GM23338 (cell line): ENCODE results near the gene ZNF207.

DNA sequence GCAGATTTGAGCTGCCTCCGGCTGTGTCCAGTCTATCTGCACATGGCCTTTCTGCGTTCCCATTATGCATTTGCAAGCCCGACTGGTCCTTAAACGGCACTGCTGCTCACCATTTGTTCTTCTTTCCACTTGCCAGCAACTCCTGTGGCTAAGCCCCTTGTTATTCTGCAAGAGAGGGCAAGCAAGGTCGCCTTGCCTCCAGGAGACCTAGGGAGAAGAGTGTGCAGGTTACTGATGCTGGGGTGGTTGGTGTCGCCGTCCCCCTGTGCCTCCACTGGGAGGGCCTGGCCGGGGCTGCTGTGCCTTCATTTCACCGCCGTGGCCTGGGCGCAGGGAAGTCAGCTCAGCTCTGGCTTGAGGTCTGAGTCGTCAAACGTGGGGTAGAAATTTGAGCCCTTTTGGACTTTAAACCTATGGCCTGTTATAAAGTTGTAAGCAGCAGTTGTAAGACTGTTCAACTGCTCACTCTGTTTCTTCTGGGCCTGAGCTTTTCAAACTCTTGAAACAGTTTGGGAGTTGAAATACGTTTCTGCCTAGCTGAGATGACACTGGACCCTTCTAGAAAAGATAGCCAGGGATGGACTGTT is 12.7 kb downstream of the SLC6A4 start:
- PRO-cap, result no peak
- RAMPAGE, long total RNA, result no peak

- PRO-cap, result unidirectional peak, minus-strand start at chr17:30379728
- RAMPAGE, long total RNA, result no peak
Measured at GRCh38 chr17:30379237-30379997, 690 bp downstream of the CPD start.

- PRO-cap, result bidirectional peak, plus-strand start at chr17:30646571, minus-strand start at chr17:30646247
- RAMPAGE, long total RNA, result no peak
Measured at GRCh38 chr17:30646299-30646746, 169.1 kb downstream of the GOSR1 start.

DNA sequence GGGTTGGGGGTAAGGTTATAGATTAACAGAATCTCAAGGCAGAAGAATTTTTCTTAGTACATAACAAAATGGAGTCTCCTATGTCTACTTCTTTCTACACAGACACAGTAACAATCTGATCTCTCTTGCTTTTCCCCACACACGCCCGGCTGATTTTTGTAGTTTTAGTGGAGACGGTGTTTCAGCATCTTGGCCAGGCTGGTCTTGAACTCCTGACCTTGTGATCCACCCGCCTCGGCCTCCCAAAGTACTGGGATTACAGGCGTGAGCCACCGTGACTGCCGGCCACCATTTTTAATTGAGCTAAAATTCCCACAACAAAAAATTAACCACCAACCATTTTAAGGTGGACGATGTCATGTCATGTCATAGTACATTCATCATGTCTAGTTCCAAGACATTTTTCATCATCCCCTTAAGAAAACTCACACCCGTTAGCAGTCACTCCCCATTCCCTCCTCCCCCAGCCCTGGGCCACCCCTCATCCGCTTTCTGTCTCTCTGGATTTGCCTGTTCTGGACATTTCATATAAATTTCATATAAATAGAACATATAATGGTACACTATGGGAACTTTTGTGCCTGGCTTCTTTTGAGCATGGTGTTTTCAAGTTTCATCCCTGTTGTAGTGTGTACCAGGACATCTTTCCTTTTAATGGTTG is 123.5 kb downstream of the CRLF3 start:
- PRO-cap, result bidirectional peak, plus-strand start at position 451 of the sequence, minus-strand start at position 300 of the sequence
- RAMPAGE, long total RNA, result no peak

GRCh38 chr17:30957782-30958733 is 12.8 kb upstream of the RNF135 start:
- PRO-cap, result no peak
- RAMPAGE, long total RNA, result no peak

DNA sequence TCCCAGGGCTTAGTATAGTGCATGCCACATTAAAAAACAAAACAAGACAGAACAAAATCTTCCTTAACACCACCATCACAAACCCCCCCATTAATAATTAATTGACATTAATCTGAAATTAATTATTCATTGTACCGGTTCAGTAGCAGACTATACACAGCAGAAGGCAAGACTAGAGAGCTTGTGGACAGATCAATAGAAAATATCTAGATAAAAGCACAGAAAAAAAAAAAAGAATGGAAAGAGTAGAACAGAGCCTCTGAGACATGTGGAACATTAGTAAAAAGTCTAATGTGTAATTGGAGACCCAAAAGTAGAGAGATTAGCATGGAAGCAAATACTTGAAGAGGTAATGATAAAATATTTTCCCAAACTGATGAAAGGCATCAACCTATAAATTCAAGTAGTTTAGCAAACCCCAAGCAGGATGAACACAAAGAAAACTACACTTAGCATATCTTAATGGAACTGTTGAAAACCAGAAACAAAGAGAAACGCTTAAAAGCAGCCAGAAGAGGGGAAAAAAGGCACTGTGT is 16.3 kb downstream of the NF1 start:
- PRO-cap, result no peak
- RAMPAGE, long total RNA, result no peak

GRCh38 chr17:31128298-31128680 is 33.5 kb downstream of the NF1 start:
- PRO-cap, result no peak
- RAMPAGE, long total RNA, result no peak

- PRO-cap, result no peak
- RAMPAGE, long total RNA, result no peak
Measured at GRCh38 chr17:31226459-31226860, 70.6 kb downstream of the OMG start.

GRCh38 chr17:31375212-31375789 is 16.2 kb upstream of the RAB11FIP4 start:
- PRO-cap, result no peak
- RAMPAGE, long total RNA, result no peak

- PRO-cap, result no peak
- RAMPAGE, long total RNA, result no peak
Measured at GRCh38 chr17:31527556-31528224, 136.2 kb downstream of the RAB11FIP4 start.

GRCh38 chr17:31549367-31550347 is 158.2 kb downstream of the RAB11FIP4 start:
- PRO-cap, result bidirectional peak, plus-strand start at chr17:31549739, minus-strand start at chr17:31549535; bidirectional peak, plus-strand start at chr17:31550070, minus-strand start at chr17:31549946
- RAMPAGE, long total RNA, result no peak

- PRO-cap, result no peak
- RAMPAGE, long total RNA, result no peak
Measured at GRCh38 chr17:31993702-31994238, 13.4 kb upstream of the LRRC37B start.

GRCh38 chr17:32066960-32067251 is 59.7 kb downstream of the LRRC37B start:
- PRO-cap, result no peak
- RAMPAGE, long total RNA, result no peak

DNA sequence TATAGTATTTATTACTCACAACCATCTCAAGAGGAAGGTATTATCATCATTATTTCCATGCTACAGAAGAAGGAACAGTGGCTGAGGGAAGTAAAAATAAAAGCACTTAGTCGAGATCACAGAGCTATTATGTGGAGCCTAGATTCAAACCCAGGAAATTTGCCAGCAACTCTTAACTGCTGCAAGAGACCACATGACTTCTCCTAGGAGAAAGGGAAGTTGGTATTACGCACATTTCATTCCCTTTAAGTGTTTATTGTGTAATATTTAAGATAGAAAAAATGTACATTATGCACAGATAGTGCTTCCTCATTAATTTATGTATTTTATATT is 1.0 kb upstream of the RHOT1 start:
- PRO-cap, result no peak
- RAMPAGE, long total RNA, result no peak

GRCh38 chr17:32142833-32143532 is 681 bp downstream of the RHOT1 start:
- PRO-cap, result bidirectional peak, plus-strand start at chr17:32142899, minus-strand start at chr17:32142765; bidirectional peak, plus-strand start at chr17:32143273, minus-strand start at chr17:32143144
- RAMPAGE, long total RNA, result no peak

DNA sequence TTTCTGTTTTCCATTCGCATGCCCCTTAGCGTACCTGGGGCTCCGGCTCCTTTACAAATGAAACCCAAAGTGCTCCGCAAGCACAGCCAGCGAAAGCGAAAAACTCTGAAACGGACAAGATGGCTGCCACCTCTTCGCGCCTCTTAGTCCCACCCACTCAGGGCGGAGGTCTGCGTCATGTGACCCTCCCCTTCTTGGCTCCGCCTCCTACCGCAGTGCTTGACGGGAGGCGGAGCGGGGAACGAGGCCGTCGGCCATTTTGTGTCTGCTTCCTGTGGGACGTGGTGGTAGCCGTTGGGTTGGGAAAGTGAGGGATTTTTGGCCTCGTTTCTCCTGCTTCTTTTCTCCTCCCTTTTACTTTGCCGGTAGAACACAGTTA is at the start of gene ZNF207:
TSS of gene ZNF207 (plus strand) at position 250 of the 379 bp plus-strand sequence.
- PRO-cap, result bidirectional peak, plus-strand start at position 258 of the sequence, minus-strand start at position 107 of the sequence
- RAMPAGE, long total RNA, result start-site peak on the plus strand centred at position 274 of the sequence, 57 bp wide, 1,608 and 38 reads in 2 replicates

- PRO-cap, result no peak
- RAMPAGE, long total RNA, result no peak
Measured at GRCh38 chr17:32480719-32481485, 5.9 kb upstream of the CDK5R1 start.

- PRO-cap, result bidirectional peak, plus-strand start at chr17:32518928, minus-strand start at chr17:32518801; unidirectional peak, plus-strand start at chr17:32518928
- RAMPAGE, long total RNA, result no peak
Measured at GRCh38 chr17:32518452-32519008, 31.7 kb downstream of the CDK5R1 start.

- PRO-cap, result bidirectional peak, plus-strand start at chr17:32519177, minus-strand start at chr17:32519158; bidirectional peak, plus-strand start at chr17:32519749, minus-strand start at chr17:32519384
- RAMPAGE, long total RNA, result no peak
Measured at GRCh38 chr17:32519009-32519877, 32.5 kb downstream of the CDK5R1 start.

GRCh38 chr17:32523172-32523781 is 36.5 kb downstream of the CDK5R1 start:
- PRO-cap, result bidirectional peak, plus-strand start at chr17:32523594, minus-strand start at chr17:32523452
- RAMPAGE, long total RNA, result no peak